ENCODE measurements around the genes ESD, MED4 and RB1.

- RRBS: no CpG with 5 or more reads among the region's 5 CpGs
These were observed 56.4 kb downstream of the COG3 start for GRCh38 chr13:45521136-45521628.

DNA sequence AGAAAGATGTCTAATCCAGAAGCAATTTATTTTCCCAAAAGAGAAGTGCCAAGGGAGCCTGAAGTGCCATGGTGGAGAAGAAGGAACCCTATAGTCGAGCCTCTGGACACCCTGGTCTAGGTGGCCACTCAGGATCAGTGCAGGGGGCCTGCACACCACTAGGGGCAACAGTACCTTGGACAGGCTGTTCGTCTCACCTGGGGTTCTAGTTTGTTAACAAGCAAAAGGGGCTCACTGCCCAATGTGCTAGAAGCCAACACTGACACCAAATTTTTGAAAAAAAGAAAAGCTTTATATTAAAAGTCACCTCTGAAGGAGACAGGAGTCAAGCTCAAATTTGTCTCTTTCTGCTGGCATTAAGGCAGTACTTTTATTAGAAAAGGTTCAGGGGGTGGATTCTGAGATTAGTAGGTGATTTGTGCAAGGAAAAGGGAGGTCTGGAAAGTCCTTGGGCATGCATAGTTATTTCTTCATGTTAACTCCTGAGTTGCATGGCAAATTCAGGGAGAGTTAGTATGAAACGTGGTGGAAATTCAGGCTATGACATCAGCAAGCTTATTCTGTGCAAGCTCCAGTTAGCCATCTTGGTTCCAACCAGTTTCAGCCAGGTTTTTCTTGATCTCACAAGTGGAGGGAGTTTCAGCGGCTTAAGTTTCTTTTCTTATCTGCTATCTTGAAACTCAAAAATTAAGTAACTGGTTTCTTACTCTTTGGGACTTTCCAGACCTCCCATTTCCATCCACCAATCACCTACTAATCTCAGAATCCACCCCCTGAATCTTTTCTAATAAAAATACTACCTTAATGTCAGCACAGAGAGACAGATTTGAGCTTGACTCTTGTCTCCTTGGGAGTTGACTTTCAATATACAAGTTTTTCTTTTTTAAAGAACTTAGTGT lies 843 bp upstream of the CBY2 start:
- RRBS: no CpG with 5 or more reads among the region's 4 CpGs

DNA sequence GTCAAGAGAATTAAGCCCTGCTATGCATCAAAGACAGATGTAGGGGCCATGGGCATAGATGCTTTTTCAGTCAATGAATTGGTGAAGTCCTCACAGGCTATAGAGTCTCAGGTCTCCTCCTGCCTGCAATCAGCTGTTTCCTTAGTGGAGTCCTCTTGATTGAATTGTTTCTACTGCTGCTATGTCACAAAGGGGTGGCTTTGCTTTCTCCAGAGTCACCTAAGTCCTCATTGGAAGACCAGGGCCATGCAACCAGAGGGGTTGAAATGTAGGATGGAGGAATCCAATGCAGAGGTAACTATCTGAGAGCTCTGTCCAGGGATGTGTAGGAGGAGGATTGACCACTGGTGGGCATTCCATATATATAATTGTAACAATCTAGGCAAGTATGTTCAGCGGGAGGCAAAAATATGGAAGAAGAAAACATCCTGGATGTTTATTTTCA lies 1.2 kb downstream of the CBY2 start:
- RRBS: no CpG with 5 or more reads among the region's 1 CpG

DNA sequence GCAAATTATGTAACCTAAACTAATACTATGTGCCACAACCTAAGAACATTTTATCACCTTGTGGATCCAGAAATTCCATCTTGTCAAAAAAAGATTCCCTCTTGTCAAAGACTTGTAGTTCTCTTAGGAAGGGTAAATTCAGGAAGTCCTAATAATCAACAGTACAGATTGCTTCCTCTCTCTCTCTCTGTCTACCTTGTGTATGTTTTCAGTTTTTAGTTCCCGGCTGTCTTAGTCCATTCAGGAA lies 40.3 kb upstream of the SIAH3 start:
- RRBS: no CpG with 5 or more reads among the region's 1 CpG

DNA sequence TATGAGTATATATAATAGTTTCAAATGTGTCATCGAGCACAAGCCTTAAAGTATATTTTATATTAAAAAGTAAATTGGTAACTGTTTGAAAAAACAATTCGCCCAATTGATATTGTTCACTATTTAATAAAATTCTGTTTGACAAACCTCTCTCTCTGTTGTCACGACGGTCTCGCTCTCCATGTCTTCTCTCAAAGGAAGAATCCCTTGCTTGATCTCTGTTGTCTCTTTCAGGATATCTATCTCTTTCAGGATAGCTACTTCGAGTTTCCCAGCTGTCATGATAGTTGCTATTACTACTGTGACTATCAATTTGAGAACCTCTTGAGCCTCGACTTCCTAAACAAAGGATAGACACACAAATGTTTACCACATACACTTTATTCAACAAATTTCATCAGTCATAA lies 72.9 kb downstream of the ZC3H13 start:
- RRBS: no CpG with 5 or more reads among the region's 7 CpGs

DNA sequence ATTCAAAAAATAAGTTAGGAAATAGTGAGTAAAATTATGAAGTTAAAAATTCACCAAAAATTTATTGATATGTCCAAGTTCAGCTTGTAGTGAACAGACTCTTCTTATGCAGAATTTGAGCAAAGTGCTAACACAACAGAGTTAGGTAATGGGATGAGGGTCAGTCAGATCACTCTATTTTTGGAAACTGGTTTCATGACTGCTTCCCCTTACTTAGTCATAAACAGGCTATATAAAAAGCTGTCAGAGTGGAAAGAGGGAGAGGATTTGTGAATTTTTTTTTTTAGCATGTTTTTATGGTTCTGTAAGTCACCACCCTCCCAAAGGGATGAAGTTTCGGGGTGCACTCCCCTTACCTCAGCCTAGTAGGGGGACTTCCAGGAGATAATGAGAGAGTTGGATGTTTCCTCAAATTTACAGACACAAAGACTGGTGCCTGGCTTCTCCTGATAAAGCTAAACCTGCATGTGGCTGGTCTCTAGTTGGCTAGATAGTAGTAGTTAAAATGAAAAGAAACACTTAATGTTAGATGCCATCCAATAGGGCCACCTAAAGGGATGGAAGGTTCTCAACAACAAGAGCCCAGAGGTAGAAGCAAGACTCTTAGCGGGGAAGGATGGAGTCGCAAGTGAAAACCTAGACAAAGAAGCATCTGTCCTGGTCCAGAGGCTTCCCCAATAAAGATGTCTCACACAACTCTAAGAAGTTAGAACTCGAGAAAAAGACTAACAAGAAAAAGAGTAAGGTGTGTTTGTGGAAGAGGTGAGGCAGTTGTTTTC lies 4.4 kb downstream of the CPB2 start:
- RRBS: no CpG with 5 or more reads among the region's 4 CpGs

- RRBS: no CpG with 5 or more reads among the region's 3 CpGs
These were observed 32.7 kb upstream of the CPB2 start for GRCh38 chr13:46137456-46137992.

DNA sequence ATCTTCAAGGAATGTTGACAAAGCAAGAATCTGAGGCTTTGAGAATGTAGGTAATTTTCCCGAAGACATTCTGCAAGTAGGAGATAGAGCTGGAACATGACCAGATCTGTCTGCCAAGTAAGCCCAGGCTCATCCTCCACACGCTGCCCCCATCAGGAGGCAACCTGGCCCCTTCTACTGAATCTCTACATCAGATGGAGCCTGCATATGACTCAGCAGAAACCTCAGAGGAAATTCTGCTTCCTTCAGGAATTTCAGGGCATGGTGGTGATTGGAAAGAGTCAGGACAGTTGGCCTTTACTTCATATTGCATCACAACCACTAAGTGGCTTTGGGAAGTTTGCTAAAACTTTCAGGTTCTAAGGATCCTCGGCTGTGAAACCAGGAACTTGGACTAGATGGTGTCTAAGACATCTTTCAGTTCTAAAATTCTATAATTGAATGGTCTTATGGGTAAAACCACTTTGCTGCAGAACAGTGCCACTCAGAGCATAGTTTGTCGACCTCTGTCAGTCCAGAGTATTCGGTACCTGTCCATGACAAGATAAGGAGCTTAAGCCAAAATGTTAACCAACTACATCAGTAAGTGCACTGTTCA lies 85.3 kb downstream of the LRRC63 start:
- RRBS: no CpG with 5 or more reads among the region's 5 CpGs

DNA sequence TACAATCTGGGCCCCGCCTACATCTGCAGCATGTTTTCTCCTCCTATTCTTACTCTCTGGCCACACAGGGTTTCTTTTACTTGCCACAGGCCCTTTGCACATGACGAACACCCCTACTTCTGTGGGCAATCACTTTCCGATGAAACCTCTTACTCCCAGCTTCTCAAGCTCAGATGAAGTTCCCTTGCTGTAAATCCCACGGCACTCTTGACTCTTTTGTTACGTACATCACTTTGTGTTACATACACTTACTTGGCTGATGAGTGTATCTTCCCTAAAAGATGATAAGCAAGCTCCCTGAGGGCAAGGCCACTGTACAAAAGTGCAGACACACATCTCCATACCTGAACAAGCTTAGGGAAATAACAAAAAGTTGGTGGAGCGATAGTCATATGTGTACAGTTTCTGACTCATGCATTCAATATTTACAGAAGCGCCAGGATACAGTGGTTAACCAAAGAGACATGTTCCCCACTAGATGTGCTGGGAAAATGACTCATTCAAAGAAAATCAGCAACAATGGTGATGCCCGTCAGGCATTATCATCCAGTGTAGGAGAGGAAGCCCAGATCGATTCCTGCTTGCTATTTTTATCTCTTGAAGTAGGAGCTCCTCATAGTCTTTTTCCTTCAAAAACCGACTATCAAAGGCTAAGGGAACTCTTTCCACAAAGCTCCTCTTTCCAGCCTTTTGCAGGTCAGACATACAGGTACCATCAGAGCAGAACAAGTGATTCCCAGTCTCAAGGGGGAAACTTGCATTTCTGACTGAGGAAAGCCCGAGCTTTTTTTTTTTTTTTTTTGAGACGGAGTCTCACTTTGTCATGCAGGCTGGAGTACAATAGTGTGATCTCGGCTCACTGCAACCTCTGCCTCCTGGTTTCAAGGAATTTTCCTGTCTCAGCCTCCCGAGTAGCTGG lies 32.3 kb downstream of the RUBCNL start:
- RRBS: no CpG with 5 or more reads among the region's 14 CpGs

- RRBS: no CpG with 5 or more reads among the region's 20 CpGs
These were observed 80.6 kb upstream of the RUBCNL start for GRCh38 chr13:46467511-46468279.

DNA sequence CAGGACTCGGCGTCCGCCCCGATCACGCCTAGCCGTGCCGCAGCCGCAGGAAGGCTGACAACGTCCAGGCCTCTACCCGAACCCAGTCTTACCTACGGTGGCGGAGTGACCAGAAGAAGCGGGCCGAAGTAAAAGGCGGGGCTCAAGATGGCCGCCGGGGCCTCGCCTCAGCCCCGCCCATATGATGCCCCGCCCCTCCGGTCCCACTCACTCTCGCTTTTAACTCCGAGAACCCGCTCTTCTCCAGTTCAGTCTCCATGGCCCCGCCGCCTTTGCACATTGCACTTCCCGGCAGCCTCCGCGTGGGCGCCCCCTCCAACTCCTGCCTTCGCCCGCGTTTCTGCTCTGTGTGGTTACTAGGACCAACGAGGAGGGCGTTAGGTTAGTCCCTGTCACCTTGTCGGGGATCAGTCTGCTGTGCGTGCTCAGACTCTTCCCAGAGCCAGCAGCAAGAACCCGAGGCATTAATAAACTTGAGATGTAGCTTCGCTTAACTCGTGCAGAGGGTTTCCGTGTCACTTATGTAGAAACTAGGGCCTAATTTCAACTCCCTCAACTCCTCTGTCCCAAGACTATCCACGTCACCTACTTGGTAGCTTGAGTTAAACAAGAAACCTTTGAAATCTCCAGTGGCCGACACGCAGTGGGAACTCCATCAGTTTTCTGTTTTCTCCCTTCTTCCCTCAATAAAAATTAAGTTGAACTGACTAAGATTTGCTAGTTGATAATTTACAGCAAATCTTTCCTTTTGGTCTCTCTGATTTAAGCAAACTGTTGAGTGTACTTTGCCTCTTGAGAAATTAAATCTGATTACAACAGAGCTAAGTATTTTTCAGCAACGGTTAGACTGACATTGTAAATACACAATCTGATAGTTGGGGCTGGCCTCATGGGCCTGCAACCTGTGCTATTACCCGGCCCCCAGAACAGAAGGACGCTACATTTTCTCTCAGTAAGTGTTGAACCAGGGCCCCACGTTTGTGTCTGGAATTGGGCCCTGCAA lies at the start of gene ESD:
Gene ESD (minus strand): TSS at position 149 of the 1,003 bp plus-strand sequence.
- RRBS: 1% methylated on average over 10 of the region's 48 CpGs

DNA sequence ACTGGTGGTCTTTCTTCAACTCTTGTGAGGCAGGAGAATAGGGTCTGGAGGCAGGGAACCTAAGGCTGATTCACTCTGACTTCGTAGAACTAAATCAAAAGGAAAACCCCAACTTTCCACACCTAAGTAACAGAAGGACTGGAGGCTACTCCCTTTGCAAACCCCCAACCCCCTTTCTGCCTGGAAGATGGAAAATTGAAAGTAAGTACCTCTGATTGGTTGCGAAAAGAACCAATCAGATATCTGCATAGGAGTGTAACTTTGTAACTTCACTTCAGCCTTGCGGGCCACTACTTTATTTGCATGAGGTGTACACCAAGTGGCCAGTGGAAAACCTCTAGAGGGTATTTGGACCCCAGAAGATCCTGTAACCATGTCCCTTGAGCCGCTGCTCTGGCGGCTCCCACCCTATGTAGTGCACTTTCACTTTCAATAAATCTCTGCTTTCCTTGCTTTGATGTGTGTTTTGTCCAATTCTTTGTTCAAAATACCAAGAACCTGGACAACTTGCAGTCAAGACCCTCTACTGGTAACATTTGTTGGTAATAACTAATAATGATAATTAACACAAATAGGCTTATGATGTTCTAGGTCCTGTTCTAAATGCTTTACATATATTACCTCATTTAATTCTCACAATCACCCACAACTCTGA lies 165.2 kb downstream of the SUCLA2 start:
- RRBS: no CpG with 5 or more reads among the region's 5 CpGs

DNA sequence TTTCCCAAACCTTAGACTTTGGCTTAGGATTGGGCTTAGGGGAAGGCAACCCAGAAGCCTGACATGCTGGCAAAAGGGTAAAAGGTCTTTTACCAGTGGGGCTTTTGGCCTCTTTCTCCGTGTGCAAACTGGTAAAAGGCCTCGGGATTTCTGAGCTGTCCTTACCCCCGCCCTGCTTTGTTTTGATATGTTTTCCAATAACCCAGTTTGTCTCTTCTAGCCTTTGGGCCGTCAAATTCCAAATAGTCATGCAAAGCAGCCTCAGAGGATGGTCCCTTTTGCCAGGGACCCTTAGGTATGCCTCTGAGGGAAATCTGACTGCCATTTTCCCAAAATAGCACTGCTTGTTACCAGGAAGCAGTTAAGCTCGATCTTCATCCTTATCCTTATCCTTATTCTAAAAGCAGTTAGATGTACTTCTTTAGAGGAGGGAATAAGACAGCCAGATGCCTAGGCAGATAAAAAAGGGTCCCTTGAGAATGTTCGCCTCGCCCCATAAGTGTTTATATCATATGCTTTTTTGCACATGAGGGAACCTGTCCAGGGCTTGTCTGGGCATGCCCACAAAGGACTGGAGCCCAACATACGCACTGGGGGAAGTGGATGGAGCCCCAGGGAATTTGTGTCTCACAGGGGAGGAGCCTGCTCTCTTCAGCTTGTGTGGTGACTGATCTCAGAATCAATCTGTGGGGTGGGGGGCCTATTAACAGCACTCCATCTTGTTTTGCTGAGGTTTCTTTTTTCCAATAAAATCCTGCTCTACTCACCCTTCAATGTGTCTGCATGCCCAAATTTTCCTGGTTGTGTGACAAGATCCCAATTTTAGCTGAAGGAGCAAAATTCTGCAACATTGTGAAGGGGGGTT lies 22.8 kb downstream of the MED4 start:
- RRBS: no CpG with 5 or more reads among the region's 8 CpGs

GRCh38 chr13:48094247-48095447 lies at the start of gene MED4:
Gene MED4, minus strand, starts transcription at chr13:48095104.
- RRBS: 2% methylated on average over 7 of the region's 68 CpGs

DNA sequence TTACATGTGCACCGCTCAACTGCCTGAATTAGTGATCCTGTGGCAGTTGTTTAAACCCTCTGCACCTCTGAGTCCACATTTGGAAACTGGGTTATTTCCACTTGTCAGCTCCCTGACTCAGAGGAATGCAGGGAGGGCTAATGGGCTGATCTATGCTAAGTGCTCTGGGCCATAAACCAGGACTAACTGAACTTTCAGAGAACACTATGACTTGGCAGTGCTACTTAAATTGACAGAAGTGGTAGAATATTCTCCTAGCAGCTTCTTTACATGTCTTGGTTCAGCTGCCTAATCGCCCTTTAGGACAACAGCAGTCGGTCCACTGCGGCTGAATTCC lies 26.9 kb upstream of the MED4 start:
- RRBS: no CpG with 5 or more reads among the region's 4 CpGs

DNA sequence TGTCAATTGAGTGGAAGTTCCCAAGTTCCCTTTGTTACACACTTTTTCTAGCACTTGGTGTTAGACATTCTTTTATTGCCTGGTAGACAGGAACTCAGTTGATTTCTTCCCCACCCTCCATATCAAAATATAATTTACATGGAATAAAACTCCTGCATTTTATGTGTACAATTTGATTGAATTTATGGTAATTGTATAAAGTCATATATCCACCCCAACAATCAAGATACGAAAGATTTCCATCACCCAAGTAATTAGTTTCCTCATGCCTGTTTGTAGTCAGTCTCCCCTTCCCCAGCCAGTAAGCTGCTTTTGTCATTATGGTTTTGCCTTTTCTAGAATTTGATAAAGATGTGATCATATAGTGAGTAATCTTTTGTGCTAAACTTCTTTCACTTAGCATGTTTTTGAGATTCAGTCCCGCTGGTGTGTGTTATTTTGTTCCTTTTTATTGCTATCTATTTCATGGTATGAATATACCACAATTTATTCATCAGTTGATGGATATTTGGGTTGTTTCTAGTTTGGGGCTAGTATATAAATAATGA lies 15.9 kb downstream of the ITM2B start:
- RRBS: no CpG with 5 or more reads among the region's 2 CpGs

DNA sequence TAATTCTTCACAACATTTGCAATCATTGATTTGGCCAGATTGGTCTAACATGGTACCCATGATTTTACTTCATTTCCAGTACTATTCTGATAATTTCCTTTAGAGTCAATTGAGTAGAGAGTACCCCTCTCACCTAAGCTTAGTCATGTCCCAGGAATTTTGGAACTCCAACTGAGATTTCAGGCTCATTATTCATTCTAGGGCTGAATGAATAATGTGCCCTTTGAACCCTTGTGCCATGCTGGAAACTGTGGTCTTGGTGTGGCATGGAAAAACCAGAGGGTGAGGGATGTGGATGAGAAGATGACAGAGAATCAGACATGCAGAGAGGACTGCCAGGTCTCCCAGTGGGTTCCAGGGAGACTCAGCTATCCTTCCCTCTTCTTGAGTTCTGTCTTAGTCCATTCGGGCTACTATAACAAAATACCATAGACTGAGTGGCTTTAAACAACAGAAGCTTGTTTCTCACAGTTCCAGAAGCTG lies 30.2 kb downstream of the ITM2B start:
- RRBS: no CpG with 5 or more reads among the region's 1 CpG

- RRBS: 1% methylated on average over 70 of the region's 98 CpGs
These were observed at the start of gene RB1 for GRCh38 chr13:48303567-48304350. Gene RB1, plus strand, starts transcription at chr13:48303751.

DNA sequence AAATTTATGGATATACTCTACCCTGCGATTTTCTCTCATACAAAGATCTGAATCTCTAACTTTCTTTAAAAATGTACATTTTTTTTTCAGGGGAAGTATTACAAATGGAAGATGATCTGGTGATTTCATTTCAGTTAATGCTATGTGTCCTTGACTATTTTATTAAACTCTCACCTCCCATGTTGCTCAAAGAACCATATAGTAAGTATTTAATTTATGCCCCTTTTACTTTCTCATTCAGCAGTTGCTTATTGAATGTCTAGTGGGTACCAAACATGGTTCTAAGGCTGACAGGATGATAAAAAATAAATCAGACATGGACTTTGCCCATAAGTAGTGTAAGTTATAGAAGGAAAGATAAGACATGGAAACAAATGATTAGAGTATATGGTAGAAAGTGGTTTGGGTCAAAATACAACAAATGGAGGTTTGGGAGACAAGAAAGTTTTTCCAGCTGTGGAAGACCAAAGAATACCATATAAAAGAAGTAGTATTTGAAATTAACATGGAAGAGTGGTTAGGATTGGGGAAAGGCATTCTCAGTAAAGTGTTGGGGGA lies 52.9 kb downstream of the LPAR6 start:
- RRBS: no CpG with 5 or more reads among the region's 1 CpG

Measured in HTR-8/SVneo (cell line).